Airway epithelial cell (primary cell): ENCODE measurements around a stretch of chr2.

DNA sequence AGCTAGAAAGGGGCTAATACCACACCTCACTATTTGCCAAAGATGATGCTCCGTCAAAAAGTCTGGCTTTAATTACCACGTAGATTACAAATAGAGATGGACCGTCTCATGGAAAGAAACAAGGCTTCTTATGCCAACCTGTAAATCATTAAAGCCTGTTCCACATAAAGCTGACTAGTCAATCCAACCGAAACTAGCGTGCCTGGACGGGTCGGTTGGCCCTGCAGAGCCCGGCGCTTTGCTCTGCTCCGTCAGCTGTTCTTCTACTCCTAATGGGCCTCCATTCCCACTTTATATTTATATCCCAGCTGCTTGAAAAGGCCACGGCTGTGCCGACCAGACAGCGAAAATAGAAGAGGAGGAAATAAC is 10.1 kb upstream of the FAM124B start:
- RAMPAGE, long total RNA: no peak

GRCh38 chr2:224448983-224449520 is 47.1 kb upstream of the FAM124B start:
- RAMPAGE, long total RNA: no peak

DNA sequence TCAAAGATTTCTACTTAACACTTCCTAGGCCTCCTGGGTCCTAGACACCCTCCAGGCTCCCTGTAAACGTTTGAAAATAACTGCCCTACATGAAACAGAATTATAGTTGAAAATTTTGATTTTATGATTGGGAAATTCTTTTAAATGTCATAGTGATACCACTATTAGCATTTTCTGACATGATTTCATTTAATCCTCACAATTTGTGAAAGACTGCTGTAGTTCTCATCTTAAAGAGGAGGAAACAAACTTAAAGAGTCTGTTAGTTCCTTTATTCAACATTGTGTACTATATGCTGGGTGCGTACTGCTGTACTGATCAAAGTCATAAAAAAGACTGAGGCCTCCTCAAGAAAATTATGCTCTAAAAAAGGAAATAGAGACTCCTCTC is 10.6 kb downstream of the CUL3 start:
- RAMPAGE, long total RNA: no peak

DNA sequence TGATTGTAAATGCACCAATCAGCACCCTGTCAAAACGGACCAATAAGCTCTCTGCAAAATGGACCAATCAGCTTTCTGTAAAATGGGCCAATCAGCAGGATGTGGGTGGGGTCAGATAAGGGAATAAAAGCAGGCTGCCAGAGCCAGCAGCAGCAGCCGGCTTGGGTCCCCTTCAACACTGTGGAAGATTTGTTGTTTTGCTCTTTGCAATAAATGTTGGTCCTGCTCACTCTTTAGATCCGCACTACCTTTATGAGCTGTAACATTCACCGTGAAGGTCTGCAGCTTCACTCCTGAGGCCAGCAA is 59.7 kb downstream of the CCDC195 start:
- RAMPAGE, long total RNA: no peak

- RAMPAGE, long total RNA: no peak
Observed at GRCh38 chr2:224983429-224983767, 58.9 kb downstream of the DOCK10 start.

DNA sequence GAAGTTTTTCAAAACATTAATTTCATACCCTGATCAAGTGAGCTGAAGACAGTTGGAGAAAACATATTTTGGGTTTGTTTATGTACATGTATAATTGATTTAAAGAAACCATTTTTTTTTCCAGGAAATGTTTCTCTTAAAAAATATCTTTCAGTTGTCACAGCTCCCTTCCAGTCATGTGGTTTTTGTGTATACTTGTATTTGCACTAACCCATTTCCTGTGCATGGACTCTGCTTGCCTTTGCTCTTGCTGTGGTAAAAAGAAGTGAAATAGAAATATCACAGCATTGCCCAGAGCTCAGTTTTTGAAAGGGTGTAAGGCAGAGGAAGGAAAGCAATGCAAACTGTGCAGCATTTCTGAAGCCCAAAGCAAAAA is 10.4 kb upstream of the DOCK10 start:
- RAMPAGE, long total RNA: no peak

DNA sequence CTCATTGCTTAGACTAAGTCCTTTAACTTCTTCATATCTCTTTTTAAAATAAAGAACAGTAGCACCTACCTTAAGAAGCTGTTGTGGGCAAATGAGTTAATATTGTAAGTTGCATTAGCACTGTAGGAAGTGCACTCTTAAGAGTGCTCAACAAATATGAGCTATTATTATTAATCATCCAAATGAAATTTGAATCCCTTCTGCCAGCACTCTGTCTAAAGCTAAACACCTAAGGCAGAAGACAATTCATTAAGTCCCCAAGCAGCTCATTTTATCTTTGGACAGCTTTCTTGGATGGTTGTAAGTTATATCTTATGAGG is 52.6 kb downstream of the NYAP2 start:
- RAMPAGE, long total RNA: no peak

DNA sequence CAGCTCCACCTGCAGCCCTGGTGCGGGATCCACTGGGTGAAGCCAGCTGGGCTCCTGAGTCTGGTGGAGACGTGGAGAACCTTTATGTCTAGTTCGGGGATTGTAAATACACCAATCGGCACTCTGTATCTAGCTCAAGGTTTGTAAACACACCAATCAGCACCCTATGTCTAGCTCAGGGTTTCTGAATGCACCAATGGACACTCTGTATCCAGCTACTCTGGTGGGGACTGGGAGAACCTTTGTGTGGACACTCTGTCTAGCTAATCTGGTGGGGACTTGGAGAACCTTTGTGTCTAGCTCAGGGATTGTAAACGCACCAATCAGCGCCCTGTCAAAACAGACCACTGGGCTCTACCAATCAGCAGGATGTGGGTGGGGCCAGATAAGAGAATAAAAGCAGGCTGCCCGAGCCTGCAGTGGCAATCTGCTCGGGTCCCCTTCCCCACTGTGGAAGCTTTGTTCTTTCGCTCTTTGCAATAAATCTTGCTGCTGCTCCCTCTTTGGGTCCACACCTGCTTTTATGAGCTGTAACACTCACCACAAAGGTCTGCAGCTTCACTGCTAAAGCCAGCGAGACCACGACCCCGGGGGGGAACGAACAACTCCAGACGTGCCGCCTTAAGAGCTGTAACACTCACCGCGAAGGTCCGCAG is 345.2 kb downstream of the NYAP2 start:
- RAMPAGE, long total RNA: no peak

GRCh38 chr2:225894421-225895005 is 495.0 kb downstream of the NYAP2 start:
- RAMPAGE, long total RNA: no peak

- RAMPAGE, long total RNA: no peak
Observed at GRCh38 chr2:226168353-226168985, 631.2 kb downstream of the IRS1 start.

DNA sequence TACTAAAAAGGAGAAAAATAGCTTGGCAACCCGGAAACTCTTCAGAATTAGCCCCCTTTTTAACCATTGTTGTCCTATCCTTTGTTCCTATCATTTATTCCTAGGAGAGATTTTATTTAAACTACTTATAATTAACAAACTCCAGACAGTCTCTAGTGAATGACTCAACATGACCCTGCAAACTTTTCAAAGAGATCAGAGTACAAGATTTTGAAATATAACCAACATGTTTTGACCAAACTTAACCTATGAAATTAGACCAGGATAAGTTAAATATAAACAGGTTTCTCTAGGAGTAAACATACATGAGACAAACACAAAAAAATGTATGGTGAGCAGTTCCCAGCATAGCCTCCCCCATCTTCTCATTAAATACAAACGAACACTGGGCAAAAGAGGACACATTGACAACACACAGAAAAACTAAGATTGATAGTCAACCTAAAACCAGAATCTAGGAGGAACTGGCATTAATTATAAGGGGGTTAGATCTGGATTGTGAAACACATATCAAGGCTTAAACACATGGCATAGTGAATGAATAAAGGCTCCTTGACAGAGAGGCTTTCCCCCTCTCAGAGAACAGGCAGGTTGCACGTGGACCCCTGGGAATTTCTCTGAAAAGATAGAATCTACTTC is 284.2 kb downstream of the IRS1 start:
- RAMPAGE, long total RNA: no peak

DNA sequence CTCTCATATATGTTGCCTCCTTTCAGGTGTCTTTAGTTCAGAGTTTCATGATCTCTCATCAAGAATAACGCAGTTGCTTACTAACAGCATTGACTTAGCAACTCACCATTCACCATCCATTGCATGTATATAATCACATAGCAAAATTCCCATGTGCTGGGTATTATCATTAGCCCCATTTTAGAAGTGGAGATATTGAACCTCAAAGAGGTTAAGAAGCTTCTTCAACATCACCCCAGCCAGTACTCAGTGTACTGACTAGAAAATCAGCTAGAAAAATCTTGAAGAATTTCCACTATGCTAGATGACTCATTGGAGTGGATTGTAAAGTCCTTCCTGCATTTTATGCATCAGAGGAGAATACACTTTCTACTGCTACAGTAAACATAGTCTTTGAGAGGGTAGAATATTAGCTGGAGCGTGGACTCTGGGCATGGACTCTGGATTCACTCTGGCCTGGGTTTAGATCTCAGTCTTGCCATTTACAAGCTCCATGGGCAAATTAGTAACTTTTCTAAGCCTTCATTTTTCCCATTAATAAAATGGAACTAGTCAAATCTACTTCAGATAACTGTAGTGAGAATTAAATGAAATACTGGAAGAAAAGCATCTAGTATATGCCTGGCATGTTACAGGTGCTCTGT is 216.0 kb downstream of the IRS1 start:
- RAMPAGE, long total RNA: no peak

GRCh38 chr2:226631146-226631556 is 168.5 kb downstream of the IRS1 start:
- RAMPAGE, long total RNA: no peak

DNA sequence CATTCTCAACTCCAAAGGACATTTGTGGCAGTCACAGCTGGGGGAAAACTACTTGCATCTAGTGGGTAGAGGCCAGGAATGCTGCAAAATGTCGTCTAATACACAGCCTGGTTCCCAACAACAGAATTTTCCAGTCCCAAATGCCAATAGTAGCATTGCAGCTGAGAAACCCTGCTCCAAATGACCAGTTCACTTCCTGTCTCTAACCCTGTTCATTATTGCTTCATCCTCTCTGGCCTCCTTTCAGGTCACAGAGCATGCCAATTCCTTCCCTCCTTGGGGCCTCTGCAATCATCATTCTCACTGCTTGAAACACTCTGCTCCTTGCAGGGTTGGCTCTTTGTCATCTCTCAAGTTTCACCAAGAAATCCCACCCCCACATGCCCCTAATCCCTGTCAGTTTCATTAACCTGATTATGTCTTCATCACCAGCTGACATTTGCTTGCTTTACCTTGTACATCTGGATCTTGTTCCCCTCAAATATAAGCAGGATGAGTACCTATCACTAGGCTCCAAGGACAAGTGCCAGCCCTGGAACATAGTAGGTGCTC is 139.0 kb downstream of the IRS1 start:
- RAMPAGE, long total RNA: no peak

- RAMPAGE, long total RNA: no peak
Observed at GRCh38 chr2:226738114-226738513, 61.5 kb downstream of the IRS1 start.

DNA sequence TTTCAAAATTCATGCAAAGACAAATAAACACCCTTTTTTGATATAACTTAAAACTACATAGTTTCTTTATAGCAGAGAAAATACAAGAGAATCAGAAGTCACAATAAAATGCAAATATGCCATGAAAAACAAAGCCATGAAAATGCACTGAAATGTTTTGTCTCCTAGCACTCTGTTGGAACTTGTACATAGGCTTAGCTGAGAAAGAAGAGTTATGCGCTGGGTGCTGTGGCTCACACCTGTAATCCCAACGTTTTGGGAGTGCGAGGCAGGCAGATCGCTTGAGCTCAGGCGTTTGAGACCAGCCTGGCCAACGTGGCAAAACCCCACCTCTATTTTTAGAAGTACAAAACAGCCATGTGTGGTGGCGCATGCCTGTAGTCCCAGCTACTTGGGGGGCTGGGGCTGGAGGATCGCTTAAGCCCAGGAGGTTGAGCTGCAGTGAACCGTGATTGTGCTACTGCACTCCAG is 39.9 kb downstream of the IRS1 start:
- RAMPAGE, long total RNA: no peak

DNA sequence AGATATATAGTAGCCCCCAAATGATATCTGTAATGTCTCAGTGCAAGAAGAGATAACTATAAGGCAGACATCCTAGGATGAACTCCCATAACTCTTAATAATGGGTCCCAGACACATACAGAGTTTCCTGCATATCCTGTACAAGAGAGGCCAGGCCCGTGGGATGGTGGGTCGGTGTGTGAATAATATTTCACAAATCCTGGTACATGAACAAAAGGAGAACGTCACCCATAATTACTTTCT is 5.6 kb downstream of the IRS1 start:
- RAMPAGE, long total RNA: no peak

GRCh38 chr2:226916711-226917039 is 80.8 kb downstream of the RHBDD1 start:
- RAMPAGE, long total RNA: no peak

GRCh38 chr2:226944469-226945146 is 108.8 kb downstream of the RHBDD1 start:
- RAMPAGE, long total RNA: no peak

DNA sequence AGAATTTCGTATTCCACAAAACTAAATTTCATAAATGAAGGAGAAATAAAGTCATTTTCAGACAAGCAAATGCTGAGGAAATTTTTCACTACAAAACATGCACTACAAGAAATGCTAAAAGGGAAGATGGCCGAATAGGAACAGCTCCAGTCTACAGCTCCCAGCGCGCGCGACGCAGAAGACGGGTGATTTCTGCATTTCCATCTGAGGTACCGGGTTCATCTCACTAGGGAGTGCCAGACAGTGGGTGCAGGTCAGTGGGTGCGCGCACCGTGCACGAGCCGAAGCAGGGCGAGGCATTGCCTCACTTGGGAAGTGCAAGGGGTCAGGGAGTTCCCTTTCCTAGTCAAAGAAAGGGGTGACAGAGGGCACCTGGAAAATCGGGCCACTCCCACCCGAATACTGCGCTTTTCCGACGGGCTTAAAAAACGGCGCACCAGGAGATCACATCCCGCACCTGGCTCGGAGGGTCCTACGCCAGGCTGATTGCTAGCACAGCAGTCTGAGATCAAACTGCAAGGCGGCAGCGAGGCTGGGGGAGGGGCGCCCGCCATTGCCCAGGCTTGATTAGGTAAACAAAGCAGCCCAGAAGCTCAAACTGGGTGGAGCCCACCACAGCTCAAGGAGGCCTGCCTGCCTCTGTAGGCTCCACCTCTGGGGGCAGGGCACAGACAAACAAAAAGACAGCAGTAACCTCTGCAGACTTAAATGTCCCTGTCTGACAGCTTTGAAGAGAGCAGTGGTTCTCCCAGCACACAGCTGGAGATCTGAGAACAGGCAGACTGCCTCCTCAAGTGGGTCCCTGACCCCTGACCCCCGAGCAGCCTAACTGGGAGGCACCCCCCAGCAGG is 99.0 kb downstream of the COL4A4 start:
- RAMPAGE, long total RNA: no peak